Ascending aorta (tissue), 1 donor: ENCODE measurements around a stretch of chrX.

DNA sequence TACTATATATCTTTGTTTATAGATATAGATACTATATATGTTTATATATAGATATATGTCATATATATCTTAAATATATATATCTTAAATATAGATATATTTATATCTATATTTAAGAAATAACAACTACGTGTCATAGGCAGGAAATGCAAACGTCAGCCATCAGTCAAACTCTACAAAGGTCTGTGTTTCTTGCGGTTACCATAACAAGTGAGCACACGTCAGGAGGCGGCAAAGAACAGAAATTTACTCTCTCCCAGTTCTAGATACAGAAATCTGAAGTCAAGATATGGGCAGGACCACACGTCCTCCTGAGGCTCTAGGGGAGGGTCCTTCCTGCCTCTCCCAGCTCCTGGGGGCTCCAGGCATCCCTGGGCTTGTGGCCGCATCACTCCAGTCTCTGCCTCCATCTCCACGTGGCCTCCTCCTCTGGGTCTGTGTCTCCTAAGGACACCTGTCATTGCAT is 6.5 kb downstream of the PLCXD1 start:
- PRO-cap = no peak

DNA sequence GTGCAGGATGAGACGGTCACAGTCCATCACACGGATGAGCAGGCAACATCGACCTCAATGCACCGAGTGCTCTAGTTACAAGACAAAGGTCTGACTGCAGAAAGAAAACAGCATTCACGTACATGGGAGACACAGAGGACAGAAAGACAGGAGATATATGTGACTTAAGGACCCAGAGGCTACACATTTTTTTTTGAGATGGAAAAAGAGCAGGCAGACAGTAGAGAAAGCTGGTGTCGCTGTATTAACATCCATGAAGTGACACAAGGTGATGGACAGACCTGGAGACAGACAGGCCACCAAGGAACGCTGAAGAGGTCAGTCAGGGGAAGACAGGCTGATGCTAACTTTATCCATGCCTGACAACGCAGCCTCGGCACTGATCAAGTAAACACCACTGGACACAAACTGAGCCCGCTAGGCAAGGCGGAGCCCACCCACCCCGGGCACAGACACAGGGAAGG is 19.0 kb downstream of the PPP2R3B start:
- PRO-cap = no peak

- PRO-cap = no peak
These were observed 5.3 kb downstream of the CSF2RA start for GRCh38 chrX:1273884-1274367.

- PRO-cap = no peak
These were observed 5.7 kb downstream of the SLC25A6 start for GRCh38 chrX:1385927-1386970.

- PRO-cap = no peak
These were observed 4.9 kb downstream of the SLC25A6 start for GRCh38 chrX:1386971-1387493.

- PRO-cap = unidirectional peak, plus-strand start at chrX:1391756
These were observed 557 bp downstream of the SLC25A6 start for GRCh38 chrX:1391236-1391876.

- PRO-cap = no peak
These were observed 12.0 kb upstream of the SLC25A6 start for GRCh38 chrX:1403603-1404645.

DNA sequence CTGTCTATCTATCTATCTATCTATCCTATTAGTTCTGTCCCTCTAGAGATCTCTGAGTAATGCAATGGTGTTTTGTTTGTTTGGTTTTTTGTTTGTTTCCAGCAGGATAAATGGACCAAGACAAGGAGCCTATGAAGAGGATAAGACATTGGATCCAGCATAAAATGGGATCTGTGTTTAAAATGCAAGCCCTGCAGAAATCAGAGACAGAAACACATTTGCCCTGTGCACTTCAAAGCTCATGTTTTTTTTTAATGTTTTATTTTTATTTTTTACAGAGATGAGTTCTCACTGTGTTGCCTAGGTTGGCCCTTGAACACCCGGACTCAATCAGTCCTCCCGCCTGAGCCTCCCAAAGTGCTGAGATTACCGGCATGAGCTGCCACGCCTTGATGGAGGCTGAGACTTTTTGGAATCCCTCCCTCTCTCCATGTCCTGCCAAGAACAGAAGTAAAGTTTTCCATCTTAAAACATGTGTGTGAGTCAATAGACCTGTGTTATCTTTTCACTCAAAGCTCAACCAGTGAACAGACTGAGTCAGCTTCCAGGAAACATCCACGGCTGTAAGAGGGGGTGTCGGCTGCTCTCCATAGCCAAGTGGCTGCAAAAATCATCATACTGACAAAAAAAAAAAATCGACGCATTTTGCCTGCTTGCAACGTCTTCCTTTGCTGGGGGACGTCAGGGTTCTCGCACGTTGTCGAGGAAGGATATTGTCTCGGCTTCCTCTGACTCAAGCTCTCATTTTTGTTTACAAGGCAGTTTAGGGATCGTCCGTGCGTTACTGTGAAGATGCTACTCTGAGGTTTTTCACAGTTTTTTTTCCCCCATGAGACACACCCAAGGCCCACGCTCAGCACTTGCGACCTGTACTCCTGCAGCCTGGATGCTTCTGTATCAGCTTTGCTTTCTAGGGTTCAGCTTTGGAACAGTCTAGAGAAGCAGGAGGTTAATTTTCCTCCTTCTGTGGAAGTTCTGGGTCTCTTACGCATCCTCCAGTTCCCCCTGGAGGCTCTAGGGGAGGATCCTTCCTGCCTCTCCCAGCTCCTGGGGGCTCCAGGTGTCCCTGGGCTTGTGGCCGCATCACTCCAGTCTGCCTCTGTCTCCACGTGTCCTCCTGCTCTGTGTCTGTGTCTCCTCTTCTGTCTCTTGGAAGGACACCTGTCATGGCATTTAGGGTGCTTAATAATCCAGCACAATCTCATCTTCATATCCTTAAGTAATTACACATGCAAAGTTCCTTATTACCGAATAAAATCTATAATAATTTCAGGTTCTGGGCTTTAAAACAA is 10.1 kb upstream of the ASMTL start:
- PRO-cap = no peak

GRCh38 chrX:1464704-1465870 is 12.4 kb upstream of the ASMTL start:
- PRO-cap = no peak

- PRO-cap = no peak
These were observed 31.4 kb upstream of the ASMTL start for GRCh38 chrX:1483992-1484604.

- PRO-cap = no peak
These were observed 34.5 kb upstream of the ASMTL start for GRCh38 chrX:1487257-1487642.

DNA sequence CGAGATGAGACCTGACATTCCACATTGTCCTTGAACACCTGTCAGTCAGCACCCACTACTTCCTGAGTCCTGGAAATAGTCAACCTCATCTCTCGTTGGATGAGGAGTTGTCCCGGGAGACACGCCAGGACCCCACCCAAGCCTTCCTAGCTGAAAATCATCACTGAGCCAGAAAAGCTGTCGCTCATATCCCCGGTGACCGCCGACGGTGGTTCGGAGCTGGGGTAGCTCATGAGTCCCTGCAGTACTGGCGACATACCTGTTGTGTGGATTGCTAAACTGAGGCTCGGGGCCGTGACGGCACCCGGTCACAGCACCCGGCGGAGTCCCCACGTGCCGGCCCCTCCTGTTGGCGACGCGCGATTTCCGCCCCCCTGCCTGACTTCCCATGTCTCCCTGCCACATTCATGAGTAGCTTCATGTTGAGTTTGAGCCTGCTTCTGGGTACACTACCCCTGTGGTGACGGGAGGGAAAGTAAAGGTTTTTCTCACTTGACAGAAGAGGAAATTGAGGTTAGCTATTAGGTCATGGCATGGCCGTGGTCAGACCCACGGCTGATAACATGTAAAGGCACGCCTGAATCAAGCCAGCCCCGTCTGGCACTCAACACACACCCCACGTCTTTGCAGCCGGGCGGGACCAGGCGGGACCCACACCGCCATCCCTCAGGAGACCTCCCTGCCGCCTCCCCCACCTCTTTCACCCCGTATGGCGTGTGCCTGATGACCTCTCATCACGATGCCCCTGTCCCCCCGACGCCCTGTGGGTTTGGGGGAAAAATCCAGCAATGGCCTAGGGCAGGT is 29.5 kb downstream of the P2RY8 start:
- PRO-cap = no peak

- PRO-cap = no peak
These were observed 5.7 kb downstream of the P2RY8 start for GRCh38 chrX:1530828-1532057.

DNA sequence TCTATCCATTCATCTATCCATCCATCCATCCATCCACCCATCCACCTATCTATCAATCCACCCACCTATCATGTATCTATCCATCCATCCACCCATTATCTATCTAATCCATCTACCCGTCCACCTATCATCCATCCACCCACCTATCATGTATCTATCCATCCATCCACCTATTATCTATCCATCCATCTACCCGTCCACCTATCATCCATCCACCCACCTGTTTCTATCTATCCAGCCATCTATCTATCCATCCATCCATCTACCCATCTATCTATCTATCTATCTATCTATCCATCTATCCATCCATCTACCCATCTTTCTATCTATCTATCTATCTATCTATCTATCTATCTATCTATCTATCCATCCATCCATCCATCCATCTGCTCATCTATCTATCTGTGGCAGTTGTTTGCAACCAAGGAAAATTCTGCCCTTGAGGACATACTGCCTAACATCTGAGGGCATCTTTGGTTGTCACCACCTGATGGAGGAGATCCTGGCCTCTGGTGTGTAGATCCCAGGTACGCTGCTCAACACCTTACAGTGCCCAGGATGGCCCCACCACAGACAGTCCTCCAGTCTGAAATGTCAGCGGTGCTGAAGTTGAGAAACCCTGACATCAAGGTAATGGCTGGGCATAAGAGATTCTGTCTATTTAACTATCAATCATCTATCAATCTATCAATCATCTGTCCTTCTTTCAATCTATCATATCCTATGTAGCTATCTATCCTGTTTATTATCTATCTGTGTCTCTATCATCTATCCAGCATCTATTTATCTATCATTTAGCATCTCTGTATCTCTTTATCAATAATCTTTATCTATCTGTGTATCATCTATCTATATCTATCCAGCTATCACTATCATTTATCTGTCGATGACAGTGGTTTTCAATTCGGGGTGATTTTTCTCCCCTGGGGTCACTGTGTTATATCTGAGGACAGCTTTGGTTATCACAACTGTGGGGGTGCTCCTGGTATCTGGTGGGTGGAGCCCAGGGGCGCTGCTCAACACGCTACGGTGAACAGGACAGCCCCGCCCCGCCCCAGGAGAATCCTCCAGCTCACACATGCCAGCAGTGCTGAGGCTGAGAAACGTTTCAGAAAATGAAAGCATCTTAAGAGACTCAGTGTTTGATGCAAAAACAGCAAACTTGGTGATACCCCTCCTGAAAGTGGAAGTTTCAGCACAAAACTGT is 315.8 kb downstream of the DHRSX start:
- PRO-cap = no peak

DNA sequence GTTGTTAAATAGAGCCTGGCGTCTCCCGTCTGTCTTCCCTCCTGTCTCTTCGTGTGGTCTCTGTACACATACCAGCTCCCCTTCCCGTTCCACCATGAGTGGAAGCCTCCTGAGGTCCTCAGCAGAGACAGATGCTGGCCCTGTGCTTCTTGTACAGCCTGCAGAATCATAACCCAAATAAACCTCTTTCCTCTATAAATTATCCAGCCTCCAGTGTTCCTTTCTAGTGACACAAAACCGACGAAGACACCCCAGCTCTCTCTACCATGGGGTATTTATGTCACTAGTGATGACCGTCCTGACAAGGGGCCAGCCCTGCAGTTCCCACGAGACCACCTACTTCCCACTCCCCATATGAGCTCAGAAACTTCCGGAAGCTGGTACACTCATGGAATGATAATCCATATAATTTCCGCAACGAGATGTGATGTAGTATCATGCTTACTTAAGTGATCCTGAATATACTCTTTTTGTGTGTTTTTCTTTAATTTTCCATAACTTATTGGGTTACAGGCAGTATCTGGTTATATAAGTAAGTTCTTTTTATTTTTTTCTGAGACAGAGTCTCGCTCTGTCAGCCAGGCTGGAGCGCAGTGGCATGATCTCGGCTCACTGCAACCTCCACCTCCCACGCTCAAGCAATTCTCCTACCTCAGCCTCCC is 162.0 kb downstream of the DHRSX start:
- PRO-cap = no peak

- PRO-cap = no peak
These were observed 662 bp downstream of the DHRSX start for GRCh38 chrX:2499868-2500759.

DNA sequence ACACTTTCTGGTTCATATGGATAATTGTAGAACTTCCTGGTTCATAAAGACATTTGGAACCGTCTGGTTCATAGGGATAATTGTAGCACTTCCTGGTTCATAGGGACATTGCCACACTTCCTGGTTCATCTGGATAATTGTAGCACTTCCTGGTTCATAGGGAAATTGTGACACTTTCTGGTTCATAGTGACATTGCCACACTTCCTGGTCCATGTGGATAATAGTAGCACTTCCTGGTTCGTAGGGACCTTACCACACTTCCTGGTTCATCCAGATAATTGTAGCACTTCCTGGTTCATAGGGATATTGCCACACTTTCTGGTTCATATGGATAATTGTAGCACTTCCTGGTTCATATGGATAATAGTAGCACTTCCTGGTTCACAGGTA is 61.2 kb upstream of the CD99 start:
- PRO-cap = no peak

GRCh38 chrX:2689960-2690825 is 902 bp upstream of the CD99 start:
- PRO-cap = no peak

DNA sequence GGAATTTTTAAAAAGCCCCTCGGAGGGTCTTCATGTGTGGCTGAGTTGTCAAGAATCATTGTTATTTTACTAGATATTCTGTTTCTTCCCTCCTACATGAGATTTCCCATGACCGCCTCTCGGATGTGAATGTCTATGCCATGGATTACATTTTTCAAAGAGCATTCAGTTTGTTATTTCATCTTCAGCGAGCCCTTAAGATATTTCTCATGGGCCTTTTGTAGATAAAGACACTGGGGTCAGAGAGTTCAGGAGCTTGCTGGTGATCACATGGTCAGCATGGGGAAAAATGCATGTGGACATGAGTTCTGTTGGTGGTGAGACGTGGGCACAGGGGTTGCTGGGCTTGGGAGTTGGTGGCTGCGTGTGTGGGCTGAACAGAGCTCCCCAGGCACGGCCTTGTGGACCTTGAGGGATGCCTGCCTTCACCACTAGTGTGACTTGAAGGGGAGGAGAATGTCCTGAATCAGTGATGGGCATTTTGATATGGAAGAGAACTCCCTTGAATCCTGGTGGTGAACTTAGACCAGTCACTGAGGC is 8.7 kb downstream of the CD99 start:
- PRO-cap = no peak

- PRO-cap = no peak
These were observed 13.9 kb downstream of the CD99 start for GRCh38 chrX:2704853-2705611.